Fibroblast of the aortic adventitia (primary cell): ENCODE measurements around the genes ANKRD34B and SSBP2.

DNA sequence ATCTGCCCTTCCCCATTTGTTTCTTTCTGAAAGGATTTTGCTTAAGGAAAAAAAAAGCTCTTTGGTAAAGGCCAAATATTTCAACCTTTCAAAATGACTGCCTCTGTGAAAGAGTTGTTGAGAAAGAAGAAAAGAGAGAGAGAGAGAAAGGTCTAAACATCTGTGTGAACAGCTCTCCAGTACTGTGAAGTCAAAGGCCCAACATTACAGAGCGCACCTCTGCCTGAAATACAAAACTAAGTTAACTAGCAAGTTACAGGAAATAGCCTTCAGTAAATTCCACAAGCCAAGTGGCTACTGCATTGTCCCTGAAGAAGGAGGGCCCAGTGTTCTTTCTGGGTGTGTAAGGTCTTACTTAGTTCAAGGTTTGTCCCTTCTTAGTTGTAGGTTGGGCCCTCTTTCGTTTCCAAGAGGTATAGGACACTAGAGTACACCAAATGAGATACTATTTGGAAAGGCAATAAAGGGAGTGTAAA lies 104.4 kb downstream of the THBS4 start:
- CAGE, long polyA plus RNA = no peak

DNA sequence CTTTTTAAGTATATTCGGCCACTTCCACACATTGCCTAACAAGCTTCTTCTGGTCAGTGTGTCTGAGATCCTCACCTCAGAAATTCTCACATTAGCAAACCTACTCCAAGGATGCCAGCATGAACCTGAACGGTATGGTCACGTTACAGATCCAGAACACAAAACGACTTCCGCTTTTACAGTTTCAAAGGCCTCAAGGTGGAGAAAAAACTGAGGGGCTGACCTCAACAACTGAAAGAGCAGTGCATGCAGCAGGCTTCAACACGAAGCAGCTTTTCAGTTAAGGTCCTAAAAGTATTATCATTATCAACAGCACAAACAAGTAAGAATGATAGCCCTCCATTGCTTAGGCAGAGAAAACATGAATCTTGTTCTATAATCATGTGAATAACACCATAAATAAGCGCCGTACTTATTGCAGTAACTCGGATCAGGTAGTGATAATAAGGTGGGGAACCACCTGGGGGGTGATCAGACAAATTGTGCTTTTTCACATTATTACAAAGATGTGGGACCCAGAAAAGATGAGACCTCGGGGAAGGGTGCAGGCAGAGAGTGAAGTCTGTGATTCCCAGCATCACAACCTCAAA lies 107.4 kb downstream of the THBS4 start:
- CAGE, long polyA plus RNA = no peak

- CAGE, long polyA plus RNA = no peak
These were observed 64.9 kb downstream of the SERINC5 start for GRCh38 chr5:80190830-80191480.

- CAGE, long polyA plus RNA = no peak
These were observed at the start of gene ANKRD34B for GRCh38 chr5:80570037-80570956. Gene ANKRD34B, minus strand, starts transcription at chr5:80570280.

- CAGE, long polyA plus RNA = no peak
These were observed 52.9 kb upstream of the DHFR start for GRCh38 chr5:80707710-80708061.

DNA sequence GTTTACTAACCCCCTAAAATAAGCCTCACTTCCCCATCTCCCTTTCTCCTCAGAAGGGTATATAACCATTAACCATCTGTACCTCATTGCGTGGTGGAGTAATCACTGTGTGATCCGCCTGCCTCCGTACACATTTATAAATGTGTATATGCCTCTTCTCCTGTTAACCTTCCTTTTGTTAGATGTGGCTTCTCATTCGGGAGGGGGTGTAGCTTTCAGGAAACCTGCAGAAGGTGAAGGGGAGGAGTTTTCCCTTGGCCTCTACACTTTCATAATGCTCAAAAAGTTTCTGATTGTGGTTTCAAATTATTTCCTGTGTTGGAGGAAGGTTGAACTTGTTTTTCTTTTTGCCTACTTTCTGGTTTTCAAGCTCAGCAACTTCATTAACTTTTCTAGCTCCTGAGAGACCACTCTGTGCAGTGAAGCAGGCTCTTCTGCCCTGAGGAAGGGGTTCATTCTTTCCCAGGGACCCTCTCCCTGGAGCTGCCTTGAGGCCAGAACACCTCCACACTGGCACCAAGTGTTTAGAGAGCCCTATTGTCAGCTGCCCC lies 46.9 kb downstream of the RASGRF2 start:
- CAGE, long polyA plus RNA = no peak

- CAGE, long polyA plus RNA = no peak
These were observed 38.2 kb upstream of the CKMT2 start for GRCh38 chr5:81194838-81195396.

GRCh38 chr5:81234062-81234643 lies 1.0 kb downstream of the CKMT2 start:
- CAGE, long polyA plus RNA = no peak

GRCh38 chr5:81344775-81345279 lies 43.4 kb downstream of the ZCCHC9 start:
- CAGE, long polyA plus RNA = no peak

DNA sequence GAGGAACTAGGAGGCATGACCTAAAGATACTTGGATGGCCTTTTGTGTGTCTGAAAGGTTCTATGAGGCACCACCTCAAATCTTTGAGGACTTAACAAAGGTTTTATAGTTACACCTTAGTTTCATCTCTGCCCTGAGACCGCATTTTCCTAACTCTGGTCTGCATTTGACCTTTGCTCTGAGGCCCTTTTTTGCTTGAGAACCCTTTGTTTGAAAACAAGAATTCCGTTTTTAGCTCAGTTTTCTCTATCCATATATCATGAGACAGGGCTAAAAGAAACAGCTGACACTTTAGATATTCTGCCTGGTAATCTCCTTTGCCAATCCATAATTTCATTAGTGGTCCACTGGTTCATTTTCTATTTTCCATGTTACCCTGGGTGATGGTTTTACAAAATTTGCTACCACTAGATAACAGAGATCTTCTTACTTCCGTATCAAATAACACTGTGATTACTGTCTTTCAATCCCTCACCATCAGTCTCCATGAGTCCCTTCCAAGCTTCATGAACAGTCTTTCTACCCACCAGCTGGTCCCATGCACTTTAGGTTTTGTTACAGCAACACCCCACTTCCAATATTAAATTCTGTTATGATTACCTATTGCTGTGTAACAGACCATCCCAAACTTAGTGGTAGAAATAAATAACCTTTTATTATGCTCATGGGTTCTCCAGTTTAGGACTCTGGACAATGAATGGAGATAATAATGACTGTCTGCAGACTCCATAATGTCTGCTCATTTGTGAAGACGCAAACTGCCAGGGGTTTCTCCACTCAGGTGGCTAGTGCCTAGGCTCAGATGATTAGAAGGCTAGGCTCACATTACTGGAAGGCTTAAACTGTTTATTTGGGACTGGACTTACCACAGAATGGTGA lies 148.2 kb downstream of the SSBP2 start:
- CAGE, long polyA plus RNA = no peak

- CAGE, long polyA plus RNA = no peak
These were observed 118.3 kb downstream of the SSBP2 start for GRCh38 chr5:81632396-81633278.

DNA sequence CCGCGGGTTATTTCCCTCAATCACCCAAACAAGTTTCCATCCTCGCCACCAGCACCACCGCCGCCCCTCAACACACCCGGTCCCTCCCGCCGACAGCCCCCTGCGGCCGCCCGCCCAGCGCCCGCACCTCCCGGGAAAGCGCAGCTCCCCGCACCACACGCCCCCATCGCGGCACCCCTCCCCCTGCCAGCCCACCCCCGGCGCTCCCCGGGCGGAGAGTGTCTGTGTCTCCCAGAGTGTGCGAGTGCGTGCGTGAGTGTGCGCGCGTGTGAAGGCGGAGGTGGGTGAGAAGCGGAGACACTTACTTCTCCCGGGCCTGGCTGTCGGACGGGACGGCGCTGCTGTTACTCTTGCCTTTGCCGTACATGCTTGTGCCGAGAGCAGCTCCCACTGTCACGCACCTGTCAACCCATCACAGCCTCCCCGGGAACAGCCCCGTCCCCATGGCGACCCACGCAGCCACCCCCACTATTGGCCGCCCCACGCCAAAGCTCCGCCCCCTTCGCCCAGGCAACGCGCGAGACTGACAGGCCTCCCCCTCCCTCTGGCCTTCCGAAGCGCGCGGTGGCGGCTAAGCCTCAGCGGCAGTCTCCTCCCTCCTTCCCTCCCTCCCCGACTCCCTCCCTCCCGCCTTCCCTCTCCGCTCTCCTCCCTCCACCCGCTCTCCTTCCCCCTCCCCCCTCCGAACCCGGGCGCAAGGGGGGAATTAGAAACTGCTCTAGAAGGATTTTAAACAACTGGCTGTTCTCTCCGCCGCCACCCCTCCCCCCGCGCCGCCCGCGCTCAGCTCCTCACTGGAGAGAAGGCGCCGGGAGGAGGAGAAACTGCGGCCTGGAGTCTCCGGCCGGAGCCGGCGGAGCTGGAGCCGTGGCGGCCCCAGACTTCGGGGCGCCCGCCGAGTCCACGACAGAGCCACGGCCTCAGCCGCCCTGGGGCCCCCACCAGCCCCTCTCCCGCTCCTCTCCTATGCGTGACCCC lies at the start of gene SSBP2:
Gene SSBP2, minus strand, starts transcription at position 422 of the 978 bp plus-strand sequence.
- CAGE, long polyA plus RNA = no peak

- CAGE, long polyA plus RNA = no peak
These were observed 29.0 kb upstream of the SSBP2 start for GRCh38 chr5:81779910-81780278.

DNA sequence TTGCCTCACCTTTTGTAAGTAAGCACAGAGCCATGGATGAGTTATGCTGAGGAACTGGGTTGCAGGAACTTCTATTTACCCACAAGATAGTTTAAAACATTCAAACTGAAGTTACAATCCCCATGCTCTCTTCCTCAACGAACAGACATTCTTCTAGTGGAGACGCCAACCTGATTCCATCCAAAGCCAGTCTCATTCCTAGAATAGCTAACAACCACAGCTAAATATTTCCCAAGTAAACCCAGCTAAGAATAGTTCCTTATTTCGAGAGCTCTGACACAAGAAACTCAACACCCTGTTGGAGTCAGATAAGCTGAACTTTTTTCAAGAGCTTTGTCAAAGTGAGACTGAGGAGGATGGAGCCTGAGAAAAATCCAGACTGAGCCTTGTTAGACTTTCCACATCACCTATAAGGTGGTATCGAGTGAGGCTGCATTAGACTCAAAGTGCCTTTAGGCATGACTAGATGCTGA lies 56.7 kb upstream of the RPS23 start:
- CAGE, long polyA plus RNA = no peak

DNA sequence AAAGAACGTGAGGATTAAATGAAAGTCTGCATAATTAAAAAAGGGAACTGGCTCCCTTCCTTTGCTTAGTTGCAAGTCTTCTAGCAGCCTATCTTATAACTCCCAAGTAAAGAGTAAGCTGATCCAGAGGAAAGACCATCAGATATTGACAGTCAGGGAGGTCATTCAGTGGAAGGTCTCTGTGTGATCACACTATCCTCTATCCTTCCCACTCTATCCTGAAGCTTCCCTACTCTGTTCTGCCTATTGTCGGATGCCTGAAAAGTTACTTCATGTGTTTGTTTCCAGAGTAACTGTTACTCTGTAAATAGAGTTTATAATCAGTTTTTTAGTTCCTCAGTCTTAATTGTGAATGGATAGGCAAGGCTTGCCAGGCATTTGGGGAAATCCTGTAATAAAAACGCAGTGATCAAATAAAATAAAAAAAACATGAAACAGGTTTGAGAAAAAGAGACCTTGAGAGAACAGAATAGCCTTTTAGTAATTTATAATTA lies 79.8 kb downstream of the XRCC4 start:
- CAGE, long polyA plus RNA = no peak

GRCh38 chr5:83283871-83284262 lies 187.7 kb upstream of the VCAN start:
- CAGE, long polyA plus RNA = no peak

GRCh38 chr5:83537614-83538264 lies 66.2 kb downstream of the VCAN start:
- CAGE, long polyA plus RNA = no peak

- CAGE, long polyA plus RNA = no peak
These were observed 47.1 kb upstream of the COX7C start for GRCh38 chr5:86570635-86571071.

- CAGE, long polyA plus RNA = no peak
These were observed 6.0 kb downstream of the CCNH start for GRCh38 chr5:87406635-87407282.

GRCh38 chr5:88141025-88141678 lies 127.5 kb downstream of the TMEM161B start:
- CAGE, long polyA plus RNA = no peak